ENCODE measurements around a stretch of chr1.

DNA sequence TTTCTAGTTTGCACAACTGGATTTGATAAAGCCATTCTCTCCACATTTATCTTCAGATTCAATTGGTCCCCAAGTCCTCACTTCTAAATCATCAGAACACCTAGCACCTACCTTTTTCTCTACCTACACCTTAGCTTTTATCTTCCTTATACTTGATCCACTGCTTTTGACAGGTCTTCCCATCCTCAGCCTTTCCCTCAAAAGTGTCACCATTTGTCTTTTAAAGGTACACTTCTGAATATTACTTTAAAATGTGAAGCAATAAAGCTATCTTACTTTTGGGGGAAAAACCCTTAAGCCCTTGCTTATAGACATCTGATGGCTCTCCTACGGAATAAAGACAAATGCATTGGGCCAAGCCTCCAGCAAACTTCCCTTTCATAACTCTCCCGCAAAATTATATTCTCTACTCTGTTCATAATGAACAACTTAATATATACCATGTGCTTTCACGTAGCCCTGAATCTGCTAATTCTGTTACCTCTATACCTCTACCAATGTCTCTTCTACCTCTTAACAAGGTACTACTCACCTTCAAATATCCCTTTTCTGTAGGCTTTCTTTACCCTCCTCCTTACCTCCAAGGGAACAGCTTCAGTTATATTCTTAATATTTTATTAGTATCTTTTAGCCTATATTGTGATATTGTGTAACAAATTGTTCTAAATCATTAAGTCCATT lies 9.0 kb downstream of the CSDE1 start:
- RRBS: no CpG with 5 or more reads among the region's 3 CpGs

DNA sequence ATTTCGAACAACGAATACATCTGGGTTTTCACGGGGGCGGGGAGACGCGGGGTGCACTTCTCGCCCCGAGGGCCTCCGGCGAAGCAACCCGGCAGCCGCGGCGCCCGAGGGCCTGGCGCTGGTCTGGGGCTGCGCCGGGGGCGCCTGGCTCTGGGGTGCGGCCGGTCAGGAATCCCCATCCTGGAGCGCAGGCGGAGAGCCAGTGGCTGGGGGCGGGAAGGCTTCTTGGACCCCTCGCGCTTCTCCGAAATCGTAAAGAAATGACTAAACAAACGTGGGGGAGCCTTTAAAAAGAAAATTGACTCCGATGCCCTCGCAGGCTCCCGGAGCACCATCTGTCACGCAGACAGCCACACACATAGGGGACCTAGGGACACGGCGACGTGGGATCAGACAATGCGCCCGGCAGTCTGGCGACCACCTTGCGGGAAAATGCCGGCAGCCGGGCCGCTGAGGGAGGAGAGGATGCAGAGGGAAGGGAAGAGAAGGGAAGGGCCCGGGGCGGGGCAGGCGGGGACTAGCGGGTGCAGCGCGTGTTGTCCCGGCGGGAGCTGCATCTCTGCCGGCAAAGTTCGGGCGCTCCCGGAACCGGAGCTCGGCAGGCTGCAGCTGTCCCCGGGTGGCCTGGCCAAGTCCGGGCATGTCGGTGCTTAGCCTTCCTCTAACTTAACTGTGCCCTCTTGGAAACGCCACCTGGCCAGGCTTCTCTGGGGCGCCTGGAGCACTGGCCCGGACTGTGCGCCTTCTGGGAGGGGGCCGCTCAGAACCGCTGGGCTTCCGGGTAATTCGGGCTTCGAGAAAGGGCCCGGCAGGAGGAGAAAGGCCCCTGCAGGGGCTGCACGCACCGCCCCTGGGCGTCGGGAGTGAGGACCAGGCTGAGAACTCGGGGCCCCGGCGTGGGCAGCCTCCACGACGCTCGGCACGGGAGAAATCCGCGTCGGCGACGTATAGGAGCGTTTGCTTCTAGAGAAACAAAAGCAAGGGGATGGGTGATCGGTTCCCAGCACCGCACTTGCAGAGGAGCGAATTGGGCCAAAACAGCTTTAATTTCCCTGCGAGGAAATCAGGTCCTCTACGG lies 1.8 kb downstream of the NHLH2 start:
- RRBS: 5% methylated on average over 44 of the region's 92 CpGs

- RRBS: no CpG with 5 or more reads among the region's 3 CpGs
These were observed 7.4 kb downstream of the ATP1A1 start for GRCh38 chr1:116380419-116380844.

- RRBS: no CpG with 5 or more reads among the region's 5 CpGs
These were observed 11.5 kb downstream of the ATP1A1 start for GRCh38 chr1:116384543-116384904.

DNA sequence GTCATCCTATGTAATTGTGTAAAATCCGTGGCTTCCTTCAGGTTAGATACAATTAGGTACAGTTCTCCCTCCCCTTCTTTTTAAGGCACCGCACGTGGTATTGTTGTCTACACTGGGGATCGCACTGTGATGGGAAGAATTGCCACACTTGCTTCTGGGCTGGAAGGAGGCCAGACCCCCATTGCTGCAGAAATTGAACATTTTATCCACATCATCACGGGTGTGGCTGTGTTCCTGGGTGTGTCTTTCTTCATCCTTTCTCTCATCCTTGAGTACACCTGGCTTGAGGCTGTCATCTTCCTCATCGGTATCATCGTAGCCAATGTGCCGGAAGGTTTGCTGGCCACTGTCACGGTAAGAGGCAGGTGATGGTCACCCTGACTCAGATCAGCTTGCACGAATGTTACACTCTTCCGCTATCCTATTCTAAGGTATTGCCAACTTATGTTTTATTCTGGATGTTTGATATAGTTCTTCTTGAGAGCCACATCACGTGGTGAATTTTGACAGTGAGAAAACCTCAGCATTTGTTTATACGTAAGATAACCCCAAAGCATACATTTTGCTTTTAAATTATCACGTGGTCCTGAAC lies 16.4 kb downstream of the ATP1A1 start:
- RRBS: no CpG with 5 or more reads among the region's 14 CpGs

DNA sequence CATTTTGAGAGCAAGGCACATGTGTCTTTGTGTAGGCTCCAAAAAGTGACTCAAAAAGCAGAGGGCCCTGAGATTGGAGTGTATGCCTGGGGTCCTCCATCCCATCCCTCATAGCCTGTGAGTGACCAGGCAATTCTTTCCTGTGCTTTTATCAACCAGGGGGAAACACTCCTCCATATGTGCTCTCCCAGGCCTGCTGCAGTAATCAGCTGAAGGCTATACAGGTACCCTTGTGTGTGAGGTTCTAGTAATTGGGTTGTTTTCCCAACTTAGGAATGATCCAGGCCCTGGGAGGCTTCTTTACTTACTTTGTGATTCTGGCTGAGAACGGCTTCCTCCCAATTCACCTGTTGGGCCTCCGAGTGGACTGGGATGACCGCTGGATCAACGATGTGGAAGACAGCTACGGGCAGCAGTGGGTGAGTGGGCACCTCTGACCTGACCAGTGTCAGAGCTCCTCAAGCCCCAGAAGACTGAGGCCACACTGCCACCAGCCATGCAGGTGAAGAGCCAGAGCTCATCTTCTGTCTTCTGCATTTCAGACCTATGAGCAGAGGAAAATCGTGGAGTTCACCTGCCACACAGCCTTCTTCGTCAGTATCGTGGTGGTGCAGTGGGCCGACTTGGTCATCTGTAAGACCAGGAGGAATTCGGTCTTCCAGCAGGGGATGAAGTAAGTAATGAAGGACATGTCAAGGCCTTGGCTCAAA lies 27.7 kb downstream of the ATP1A1 start:
- RRBS: no CpG with 5 or more reads among the region's 10 CpGs

DNA sequence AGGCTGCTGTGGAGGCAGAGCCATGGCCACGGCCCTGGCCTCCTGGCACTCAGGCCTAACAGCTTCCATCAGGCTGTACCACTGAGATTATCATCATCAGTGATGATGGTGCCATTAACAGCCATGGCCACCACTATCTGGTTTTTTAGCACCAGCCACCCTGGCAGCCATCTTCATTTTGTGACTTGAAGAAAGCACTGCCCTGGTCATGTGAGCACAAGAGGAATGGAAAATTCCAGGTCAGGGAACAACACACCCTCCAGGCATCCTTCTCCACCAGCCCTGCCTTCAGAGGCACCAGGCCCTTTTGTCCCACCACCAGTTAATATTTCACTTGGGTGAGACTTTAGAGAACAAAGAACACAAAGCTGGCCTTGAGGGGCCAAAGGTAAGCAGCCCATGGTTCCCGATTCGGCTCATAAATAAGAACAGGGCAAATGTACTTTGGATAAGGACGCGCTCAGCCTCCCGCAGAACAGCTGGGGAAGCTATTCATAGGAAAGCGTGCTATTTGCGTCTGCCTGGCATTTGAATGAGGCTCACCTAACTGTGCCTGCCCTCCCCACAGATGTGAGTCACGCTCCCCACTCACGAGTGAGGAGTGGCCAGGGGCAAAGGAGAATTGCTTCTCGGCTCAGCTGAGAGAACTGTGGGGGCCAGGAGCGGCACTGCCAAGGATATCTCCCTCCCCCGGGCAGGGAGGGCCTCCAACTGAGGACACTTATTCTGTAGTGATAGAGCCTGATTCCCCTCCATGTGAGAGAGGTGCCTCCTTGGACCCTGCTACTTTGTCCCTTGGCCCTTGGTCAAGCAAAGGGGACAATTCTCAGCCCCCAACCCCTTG lies 95.6 kb downstream of the CD58 start:
- RRBS: no CpG with 5 or more reads among the region's 13 CpGs

- RRBS: no CpG with 5 or more reads among the region's 3 CpGs
These were observed 79.6 kb downstream of the CD58 start for GRCh38 chr1:116491176-116491630.

DNA sequence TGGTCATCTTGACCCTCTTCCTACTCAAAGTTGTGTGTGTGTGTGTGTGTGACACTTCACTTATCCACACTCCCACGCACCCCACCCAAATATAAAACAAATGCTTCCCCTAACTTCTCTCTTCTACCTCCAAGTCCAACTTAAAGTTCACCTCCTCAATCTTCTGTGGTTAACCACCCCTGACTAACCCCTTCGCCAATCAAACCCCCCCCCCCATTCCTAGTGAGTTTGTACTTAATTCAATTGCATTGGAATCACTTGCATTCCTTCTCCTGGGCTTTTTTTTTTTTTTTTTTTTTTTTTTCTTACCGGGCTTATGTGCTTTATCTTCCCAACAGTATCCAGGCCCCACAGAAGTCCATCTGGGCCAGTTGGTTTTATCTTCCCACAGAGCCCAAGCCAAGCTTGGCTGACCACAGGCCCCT lies 78.5 kb downstream of the CD58 start:
- RRBS: no CpG with 5 or more reads among the region's 3 CpGs

DNA sequence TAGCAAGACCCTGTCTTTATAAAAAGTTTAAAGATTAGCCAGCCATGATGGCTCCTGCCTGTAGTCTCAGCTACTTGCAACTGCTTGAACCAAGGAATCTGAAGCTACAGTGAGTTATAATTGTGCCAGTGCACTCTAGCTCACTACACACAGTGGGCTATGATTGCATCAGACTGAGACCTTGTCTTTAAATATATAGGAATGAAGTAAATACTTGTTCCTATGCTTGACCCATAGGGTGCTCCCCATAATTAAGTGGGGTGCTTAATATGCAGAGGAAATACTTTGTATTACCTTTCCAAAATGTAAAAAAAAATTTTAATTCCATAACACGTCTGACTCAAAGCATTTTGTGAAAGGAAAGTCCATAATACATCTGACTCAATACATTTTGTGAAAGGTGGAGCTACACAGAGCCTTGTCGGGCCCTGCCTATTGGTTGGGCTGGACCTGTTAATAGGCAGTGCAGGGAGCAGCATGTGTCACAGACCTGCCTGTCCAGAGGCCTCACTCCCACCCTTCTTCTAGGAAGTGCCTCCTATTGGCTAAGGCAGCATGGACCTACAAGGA lies 33.7 kb downstream of the CD58 start:
- RRBS: no CpG with 5 or more reads among the region's 2 CpGs

GRCh38 chr1:116559307-116559876 lies 11.4 kb downstream of the CD58 start:
- RRBS: no CpG with 5 or more reads among the region's 8 CpGs

DNA sequence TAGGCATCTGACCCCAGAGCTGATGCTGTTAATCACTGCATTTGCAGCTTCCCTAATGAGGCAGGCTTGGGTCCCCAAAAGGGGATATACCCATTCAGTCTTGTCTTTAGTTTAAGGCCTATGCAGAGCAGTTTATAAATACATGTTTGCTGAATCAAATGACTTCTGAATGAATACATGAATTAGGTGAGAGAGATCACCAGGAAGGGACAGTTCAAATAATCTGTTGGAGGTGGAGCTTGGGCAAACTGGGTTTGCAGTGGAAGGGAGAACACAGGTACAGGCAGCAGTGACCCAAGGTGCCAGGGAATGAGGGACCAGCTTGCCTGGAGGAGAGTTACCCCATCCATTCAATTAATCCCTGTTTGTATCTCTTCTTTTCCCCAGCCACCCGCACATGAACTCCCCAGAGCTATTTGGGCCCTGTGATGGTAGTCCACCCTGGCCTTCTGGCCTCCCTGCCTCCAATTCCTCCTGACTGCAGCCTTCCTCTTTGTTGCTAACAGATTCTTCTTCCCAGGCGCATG lies 1.9 kb downstream of the CD58 start:
- RRBS: no CpG with 5 or more reads among the region's 2 CpGs

DNA sequence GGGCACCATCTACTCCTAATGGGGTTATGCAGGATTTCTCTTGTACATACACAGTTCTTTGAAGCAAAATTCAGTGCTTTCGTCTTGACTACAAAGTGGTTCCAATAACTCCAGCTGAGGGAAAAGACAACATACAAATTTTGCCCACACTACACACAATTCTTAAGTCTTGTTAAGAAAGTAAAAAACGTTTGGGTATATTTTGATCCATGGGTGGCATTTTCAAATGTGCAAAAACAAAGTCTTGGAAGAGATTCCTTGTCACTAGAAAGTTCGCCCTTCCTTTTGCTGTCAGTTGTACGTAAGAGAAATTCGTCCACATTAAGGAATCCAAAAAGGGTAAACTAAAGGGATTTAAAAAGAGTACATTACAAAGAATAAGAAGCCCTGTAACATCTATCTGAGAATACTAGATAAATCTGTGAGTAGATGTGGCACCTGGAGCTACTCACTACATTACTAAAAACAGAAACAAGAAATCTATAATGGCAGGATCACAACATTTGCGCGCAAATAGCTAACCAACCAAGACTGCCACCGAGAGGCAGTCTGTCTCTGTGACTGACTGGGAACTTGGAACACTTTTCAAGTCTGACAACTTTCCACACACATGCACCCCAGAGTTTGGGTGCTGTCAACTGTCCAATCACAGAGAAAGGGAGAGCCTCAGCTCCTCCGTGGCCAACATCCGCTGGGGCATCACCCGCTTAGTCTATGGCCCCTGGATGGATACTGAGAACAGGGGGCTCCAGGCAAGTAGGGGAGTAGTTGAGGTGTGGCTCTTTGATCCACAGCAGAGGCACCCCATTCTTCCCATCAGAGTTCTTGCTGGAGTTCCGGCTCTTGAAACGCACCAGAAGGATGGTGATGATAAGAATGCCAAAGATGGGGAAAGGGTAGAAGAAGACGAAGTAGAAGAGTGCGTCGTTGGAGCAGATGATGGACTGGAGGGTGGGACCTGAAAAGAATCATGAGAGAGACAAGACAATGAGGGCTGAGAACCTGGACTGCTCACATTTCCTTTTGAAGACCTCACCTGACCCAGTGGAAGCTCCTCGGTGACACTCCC lies 6.1 kb upstream of the CD58 start:
- RRBS: no CpG with 5 or more reads among the region's 17 CpGs

DNA sequence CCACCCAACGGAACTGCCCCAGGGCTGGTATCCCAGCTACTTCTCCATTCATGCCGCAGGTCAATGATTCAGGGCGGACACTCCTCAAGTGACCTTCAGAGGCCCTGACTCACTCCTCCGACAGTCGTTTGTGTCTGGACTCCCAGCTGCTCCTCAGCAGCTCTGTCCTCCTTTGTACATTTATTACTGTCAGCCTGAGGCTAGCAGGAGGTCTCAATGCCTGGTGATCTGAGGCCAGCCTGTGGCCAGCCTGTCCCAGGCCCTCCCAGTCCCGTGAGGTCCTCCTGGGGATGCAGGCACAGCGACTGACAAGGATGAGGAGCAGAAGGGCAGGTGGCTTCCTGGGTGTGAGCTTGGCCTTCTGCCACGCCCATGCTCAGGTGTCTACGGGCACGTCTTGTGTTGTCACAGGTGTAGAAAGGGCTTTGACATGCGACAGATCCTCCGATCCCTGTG lies 24.2 kb downstream of the IGSF3 start:
- RRBS: no CpG with 5 or more reads among the region's 12 CpGs

- RRBS: no CpG with 5 or more reads among the region's 2 CpGs
These were observed 42.8 kb upstream of the IGSF3 start for GRCh38 chr1:116710238-116710727.

DNA sequence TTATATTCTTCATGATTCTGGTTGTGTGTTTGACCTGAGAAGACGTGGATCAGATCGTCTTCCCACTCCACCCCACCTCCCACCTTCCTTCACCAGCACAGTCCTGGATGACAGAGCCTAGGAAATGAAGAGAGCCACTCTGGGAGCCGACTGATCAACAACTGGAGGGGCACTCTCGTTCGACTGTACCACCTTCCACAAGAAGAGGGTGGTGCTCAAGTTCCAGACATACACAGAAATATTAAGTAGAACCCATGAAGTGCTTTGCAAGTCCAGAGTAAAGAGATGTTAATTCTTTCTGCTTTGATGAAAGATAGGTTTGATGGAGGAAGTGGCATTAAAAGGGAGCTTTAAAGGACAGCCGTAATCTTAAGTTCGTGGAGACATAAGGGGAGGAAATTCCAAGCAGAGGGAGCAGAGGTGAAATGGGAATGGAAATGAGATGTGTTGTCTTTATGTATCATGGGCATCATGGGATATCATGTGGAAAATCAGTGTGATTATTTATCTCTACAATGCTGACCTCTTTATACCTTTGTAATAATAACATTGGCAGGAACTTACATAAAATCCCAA lies 46.5 kb downstream of the CD2 start:
- RRBS: no CpG with 5 or more reads among the region's 7 CpGs

- RRBS: no CpG with 5 or more reads among the region's 6 CpGs
These were observed 62.2 kb downstream of the CD2 start for GRCh38 chr1:116816335-116816915.

- RRBS: no CpG with 5 or more reads among the region's 16 CpGs
These were observed 839 bp downstream of the TTF2 start for GRCh38 chr1:117060964-117061365.

DNA sequence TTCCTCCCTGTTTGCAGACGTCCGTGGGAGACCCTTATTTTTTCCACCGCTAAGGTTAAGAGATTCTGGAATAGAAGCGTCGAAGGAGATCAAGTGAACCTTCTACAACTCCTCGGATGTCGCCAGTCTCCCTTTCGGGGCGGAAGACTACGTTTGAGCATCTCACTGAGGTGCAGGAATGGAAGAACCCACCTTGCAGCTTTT lies 325 bp downstream of the MAN1A2 start:
- RRBS: no CpG with 5 or more reads among the region's 10 CpGs

Data from GM19240 (cell line).